Measurements from ENCODE around the genes SEC16A, MAMDC4, FBXW5 and LCN12.

DNA sequence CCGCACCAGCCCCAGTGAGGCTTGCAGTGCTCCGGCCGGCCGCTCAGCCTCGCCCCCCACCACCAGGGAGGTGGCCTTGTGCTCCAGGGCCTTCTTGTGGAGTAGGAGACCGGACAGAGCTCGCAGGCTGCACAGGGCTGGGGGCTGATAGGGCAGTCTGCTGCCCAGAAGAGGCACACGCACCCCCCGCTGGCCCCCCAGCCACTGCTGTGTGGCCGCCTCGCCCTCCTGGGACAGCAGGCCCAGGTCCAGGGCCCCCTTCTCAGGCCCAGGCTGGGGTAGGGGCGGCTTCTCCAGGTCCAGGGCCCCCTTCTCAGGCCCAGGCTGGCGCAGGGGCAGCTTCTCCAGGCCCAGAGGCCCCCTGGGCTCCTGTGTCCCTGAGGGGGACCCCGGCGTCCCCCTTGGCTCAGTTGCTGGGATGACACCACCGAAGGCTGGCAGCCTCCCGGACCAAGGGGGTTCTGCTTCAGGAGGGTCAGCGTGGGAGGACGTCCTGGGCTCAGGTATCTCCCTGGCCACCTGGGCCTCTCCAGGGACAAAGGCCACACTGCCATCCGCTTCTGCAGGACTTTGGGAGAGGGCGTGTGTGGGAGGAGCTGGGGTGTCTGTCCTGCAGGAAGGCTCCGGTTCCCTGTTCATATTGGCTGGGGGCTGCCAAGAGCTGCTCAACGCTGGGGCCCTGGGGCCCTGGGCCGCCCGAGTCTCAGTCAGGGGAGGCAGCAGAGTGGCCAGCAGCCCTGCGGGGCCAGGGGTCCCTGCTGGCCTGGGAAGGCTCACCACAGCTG lies 4.5 kb upstream of the CARD9 start:
- RRBS = 90% methylated on average over 7 of the region's 26 CpGs

DNA sequence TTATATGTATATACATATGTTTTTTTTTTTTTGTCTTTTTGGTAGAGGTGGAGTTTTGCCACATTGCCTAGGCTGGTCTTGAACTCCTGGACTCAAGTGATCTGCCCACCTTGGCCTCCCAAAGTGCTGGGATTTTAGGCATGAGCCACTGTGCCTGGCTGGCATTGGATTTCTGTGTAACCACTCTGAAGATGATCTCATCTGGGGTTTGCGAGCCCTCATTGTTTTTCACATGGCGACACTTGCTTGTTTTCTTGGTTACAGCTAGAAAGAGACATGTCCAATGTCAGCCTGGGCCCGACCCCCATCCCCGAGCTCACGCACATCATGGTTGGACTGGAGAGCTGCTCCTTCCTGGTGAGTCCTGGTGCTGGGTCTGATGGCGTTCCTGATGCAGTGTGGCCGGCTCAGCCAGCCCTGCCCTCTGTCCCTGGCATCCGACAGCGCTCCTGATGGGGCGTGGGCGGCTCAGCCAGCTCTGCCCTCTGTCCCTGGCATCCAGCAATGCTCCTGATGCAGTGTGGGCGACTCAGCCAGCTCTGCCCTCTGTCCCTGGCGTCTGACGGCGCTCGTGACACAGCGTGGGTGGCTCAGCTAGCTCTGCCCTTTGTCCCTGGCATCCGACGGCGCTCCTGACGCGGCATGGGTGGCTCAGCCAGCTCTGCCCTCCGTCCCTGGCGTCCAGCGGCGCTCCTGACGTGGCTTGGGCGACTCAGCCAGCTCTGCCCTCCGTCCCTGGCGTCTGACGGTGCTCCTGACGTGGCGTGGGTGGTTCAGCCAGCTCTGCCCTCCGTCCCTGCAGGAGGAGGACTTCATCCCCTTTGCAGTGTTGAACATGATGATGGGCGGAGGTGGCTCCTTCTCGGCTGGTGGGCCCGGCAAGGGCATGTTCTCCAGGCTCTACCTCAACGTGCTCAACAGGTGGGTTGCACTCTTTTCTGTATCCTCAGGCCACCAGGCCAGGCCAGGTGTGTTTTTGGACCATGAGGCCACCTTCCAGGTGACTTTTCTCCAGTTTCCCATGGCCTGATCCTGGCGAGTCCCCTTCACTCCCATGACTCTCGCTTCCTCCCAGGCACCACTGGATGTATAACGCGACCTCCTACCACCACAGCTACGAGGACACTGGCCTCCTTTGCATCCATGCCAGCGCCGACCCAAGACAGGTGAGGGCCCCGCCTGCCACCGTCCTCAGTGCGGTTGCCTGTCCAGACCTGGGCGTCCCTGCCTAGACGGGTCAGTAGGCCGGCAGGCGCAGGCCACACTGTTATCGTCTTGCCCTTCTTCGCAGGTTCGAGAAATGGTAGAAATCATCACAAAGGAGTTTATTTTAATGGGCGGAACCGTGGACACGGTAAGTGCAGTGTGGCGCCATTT lies 7.8 kb downstream of the PMPCA start:
- RRBS = no CpG with 5 or more reads among the region's 59 CpGs

DNA sequence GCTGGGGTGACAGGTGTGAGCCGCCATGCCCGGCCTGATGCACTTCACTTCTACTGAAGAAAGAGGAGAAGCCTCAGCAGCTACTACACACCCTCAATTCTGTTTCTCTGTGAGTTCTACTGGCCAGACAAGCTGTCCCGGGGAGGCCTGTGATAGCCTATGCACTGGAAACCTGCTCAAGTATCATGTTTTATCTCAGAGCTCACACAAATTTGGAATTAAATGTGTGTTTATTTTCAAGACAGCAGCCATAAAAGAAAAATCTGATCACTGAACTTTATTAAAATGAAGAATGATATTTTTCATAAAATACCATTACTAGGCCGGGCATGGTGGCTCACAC lies 9.9 kb upstream of the INPP5E start:
- RRBS = no CpG with 5 or more reads among the region's 4 CpGs

GRCh38 chr9:136455396-136456204 lies 16.0 kb upstream of the INPP5E start:
- RRBS = no CpG with 5 or more reads among the region's 28 CpGs

- RRBS = 96% methylated on average over 4 of the region's 18 CpGs
These were observed 6.4 kb downstream of the SEC16A start for GRCh38 chr9:136476396-136476952.

- RRBS = 3% methylated on average over 34 of the region's 103 CpGs
These were observed at the start of gene SEC16A for GRCh38 chr9:136482855-136483673. Gene SEC16A (minus strand): TSS chr9:136483040.

GRCh38 chr9:136501614-136502559 lies 19.0 kb upstream of the SEC16A start:
- RRBS = 91% methylated on average over 15 of the region's 61 CpGs

- RRBS = 80% methylated on average over 2 of the region's 9 CpGs
These were observed 4.5 kb upstream of the NOTCH1 start for GRCh38 chr9:136550294-136550768.

DNA sequence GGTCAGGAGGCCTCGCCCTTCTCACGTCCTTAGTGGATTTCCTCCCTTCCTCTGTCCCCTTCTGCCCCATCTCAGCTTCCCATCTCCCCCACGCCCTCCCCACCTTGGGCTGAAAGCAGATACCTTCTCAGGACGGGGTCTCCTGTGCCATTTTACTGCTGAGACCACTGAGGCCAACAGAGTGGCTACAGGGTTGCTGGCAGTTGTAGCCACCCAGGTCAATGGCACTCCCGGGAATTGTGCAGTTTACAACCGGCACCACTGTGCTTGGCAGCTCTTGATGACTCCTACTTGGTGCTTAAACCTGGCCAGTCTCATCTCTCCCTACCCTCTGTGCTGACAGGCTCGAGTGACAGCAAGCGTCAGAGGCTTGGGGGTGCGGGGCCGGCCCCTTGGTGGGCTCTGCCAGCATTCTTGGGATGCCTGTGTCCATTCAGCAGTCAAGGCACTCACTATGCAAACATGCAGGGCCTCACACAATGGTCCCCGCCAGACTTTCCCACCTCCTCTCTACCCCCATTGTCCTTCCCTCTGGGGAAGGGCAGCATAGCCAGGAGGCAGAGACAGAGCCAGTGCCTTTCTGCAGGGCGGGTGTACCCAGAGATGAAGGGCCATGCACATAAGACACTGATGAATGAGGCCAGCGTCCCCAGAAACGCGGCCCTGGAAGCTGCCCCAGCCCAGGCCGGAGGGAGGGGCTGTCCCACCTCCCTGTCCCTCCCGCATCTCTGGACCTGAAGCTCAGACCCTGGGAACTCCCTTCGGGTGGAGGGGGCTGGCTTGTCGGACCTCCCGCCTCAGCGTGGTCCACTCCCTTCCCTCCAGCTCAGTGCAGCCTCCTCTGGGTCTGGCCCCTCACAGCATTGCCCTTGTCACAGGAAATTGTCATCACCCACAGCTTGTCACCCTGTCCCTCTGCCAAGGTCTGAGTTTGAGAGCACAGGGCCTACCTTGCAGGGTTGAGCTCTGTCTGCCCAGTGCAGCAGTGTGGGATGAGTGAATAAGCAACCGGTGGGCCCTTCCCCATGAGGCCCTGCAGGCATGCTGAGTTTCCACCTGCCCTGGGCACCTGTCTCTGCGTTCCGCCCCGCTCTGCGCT lies 26.3 kb upstream of the NOTCH1 start:
- RRBS = no CpG with 5 or more reads among the region's 26 CpGs

- RRBS = 67% methylated on average over 1 of the region's 16 CpGs
These were observed 57.2 kb upstream of the NOTCH1 start for GRCh38 chr9:136602947-136603580.

DNA sequence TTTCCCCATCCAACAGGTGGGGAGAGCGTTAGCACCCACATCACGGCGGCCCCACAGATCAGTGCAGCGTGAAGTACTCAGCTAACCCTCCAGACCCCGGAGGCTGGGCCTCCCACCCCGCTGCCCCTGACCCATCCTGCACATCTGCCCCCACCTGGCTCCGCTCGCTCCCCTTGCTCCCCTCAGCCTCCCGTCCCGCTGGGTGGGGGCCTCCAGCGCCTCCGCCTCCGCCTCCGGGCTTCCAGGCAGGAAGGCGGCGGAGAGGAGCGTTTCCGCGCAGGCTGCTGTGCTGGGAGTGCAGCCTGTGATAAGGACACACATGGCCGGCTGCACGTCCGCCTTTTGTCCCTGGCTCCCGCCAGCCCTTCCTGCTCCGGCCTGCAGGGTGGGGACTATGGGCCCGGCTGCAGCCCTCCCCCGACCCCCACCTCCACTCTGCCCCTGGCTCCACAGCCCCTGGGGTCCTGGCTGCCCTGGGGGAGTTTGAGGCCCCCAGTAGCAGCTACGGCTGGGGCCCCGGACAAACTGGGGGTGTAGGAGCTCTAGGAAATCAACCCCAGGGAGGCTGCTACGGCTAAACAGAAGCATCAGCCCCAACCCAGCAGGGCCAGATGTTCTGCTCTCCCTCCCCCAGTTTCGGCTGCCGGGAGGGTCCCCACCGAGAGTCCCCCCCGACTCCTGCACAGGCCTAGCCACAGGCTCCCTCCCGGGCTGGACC lies 16.3 kb upstream of the EGFL7 start:
- RRBS = 15% methylated on average over 16 of the region's 34 CpGs

- RRBS = no CpG with 5 or more reads among the region's 38 CpGs
These were observed 5.8 kb upstream of the EGFL7 start for GRCh38 chr9:136656744-136657555.

GRCh38 chr9:136695427-136695771 lies 8.1 kb upstream of the AGPAT2 start:
- RRBS = 64% methylated on average over 1 of the region's 8 CpGs

GRCh38 chr9:136749123-136749594 lies 834 bp upstream of the LCN6 start:
- RRBS = 11% methylated on average over 3 of the region's 11 CpGs

DNA sequence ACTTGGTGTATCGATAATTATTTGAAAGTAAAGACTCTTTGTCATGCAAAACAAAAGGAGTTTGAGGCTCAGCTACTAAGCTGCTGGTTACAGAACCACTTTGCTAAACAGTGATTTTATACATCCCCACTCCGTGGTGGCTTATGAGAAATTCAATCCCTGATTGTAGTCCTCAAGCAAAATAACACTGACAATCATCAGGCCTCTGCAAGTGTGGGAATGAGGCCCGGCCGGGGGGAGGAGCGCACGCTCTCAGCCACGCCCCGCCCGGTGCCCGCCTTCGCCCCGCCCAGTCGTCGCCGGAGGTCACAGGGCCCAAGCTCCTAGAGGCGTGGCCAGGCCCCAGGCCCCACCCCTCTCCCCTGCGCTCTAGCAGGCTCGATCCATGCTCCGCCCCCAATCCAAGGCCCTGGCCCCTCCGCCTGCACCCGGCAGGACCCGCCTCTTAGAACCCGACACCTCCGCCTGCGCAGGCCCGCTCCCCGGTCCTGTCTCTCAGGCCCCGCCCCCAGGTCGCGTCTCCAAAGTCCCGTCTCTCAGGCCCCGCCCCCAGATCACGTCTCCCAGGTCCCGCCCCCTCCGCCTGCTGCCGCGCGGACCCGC lies 471 bp upstream of the TMEM141 start:
- RRBS = 4% methylated on average over 13 of the region's 39 CpGs

GRCh38 chr9:136823220-136823745 lies 15.5 kb downstream of the RABL6 start:
- RRBS = 76% methylated on average over 5 of the region's 18 CpGs

DNA sequence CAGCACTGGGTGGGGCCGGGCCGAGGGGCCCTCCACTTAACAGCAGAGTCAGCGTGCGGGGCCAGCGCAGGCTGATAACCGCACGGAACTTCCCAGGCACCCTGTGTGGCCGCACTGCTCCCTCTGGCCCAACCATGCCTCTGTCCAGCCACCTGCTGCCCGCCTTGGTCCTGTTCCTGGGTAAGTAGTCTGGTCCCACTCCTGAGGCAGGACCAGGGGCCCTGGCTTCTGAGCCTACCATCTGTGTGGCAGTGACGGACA lies at the start of gene MAMDC4:
TSS of gene MAMDC4 (plus strand) at position 64 of the 261 bp plus-strand sequence.
- RRBS = no CpG with 5 or more reads among the region's 10 CpGs

DNA sequence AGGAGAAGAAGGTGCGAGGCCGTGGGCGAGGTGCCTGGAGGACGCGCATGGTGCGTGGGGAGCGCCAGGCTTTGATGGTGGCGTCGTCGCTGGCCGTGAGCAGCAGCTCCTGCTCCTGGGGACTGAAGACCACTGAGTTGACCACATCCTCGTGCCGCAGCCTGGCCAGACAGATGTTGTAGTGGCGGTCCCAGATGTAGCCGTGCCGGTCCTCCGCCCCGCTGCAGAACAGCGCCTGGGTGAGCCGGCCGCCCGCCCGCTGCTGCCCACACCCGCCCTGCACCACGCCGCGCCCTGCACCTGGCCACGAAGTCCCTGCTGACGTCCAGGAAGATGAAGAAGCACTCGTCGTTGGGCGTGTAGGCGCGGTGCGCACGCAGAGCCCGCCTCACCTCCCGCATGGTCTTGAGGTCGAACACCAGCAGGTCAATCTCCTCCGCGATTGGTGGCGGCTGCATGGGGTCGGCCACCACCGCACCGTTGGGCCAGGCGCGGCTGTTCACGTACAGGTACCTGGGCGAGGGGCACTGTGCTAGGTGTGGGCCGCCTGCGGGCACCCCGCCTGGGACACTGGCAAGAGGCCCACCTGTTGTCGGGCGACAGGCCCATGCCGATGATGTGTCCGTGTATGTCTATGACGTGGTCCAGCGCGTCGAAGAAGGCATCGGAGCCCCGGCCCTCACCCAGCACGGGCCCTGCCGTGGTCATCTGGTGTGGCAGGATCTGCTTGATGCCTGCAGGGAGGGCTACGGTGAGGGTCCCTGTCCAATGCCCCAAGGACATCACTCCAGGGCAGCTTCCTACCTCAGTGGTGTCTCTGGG lies 3.4 kb downstream of the FBXW5 start:
- RRBS = 97% methylated on average over 4 of the region's 65 CpGs

GRCh38 chr9:136944287-136945428 lies at the start of gene FBXW5:
Gene FBXW5 (minus strand): TSS chr9:136944738.
- RRBS = 2% methylated on average over 22 of the region's 114 CpGs

- RRBS = no CpG with 5 or more reads among the region's 30 CpGs
These were observed at the start of gene LCN12 for GRCh38 chr9:136951935-136953038. Gene LCN12 (plus strand): TSS chr9:136952273.